ENCODE measurements around the gene KLHDC7A.

- PRO-cap: no peak
- RAMPAGE, long total RNA: no peak
These were observed 5.1 kb downstream of the RCC2 start for GRCh38 chr1:17433946-17435244.

GRCh38 chr1:17519797-17520570 lies 19.5 kb upstream of the ARHGEF10L start:
- PRO-cap: no peak
- RAMPAGE, long total RNA: no peak

DNA sequence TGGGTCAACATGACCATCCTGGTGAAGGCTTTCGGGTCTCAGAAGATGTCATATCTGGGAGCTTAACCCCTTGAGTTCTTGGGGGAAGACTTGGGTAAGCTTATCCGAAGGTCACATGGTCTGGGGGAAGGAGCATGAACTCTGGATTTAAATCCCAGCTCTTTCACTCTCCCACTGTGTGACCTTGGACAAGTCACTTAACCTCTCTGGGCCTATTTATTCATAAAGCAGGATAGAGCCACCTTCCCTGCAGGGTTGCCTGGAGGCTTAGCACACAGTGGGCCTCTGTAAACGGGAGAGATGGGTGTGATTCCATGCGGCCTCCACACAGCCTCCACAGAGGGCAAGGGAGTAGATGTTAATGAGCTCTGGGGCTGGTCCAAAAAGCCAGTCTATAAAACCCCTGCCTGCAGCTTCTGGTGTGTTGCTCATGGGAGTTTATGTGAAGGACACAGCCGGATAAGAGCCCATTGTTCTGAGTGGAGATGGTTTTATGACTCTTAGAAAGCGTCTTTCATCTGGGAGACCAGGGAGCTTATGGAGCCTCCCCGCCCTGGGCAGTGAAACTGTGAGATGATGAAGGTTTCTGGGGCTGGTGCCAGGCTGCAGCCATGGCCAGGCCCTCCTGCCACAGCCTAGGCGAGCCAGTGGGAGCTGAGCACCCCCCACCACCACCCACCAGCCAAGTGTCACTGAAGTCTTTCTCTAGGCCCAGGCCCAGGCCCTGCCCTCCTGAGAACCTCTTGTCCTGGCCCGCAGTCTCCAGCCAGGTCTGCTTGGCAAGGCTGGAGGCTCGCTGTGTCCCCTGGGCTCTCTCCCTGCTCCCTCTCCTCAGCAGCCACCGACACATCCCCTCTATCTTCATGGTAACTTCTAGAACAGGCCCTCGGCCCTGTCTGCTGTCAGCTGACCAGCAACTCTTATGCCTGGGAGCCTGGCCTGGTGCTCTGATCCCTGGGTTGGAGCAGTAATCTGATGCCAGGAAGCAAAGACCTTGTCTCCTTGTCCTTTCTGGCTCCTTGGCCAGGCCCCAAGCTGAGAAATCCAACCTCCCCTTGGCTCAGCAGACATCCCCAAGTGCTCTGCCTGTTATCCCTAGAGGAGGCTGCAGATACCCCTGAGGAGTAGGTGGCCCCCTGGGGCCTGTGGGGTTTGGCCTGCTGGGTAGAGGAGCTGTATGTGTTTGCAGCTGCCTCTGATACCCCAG lies 7.8 kb upstream of the ARHGEF10L start:
- PRO-cap: no peak
- RAMPAGE, long total RNA: no peak

GRCh38 chr1:17568973-17569444 lies 29.5 kb downstream of the ARHGEF10L start:
- PRO-cap: no peak
- RAMPAGE, long total RNA: no peak

DNA sequence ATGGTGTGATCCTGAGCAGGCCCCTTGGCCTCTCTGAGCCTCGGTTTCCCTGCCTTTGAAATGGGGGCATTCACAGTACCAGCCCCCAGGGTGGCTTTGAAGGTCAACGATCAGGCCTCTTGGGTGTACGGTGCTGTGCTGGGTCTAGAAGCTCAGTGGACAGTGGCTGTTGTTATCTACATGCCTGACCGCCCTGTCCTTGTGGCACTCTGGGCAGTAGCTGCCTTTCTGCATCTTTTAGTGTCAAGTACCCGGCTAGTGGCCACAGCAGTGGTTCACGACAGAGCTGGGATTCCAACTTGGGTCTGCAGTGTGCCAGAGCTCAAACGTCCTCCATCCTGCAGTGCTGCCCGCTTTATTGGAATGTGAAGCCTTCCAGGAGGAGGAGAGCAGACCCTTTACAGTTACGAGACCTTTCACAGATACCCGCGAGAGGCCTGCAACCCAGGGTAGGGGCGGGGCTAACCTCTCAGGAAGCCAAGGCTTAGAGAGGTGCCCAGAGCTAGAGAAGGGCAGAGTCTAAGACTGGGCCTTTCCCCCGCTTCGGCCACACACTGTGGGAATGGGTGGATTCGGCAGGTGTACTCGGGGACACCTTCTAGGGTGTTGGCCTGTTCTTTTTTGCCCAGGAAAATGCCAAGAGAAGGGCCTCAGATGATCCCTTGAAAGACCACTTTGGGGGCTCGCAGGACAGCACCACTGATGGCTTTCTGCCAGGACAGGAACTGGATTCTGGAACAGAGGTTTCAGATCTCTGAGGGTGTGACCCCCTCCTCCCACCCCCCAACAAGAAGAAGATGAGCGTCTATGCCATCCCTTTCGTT lies 74.5 kb downstream of the ARHGEF10L start:
- PRO-cap: no peak
- RAMPAGE, long total RNA: no peak

GRCh38 chr1:17618146-17619240 lies 79.0 kb downstream of the ARHGEF10L start:
- PRO-cap: no peak
- RAMPAGE, long total RNA: no peak

DNA sequence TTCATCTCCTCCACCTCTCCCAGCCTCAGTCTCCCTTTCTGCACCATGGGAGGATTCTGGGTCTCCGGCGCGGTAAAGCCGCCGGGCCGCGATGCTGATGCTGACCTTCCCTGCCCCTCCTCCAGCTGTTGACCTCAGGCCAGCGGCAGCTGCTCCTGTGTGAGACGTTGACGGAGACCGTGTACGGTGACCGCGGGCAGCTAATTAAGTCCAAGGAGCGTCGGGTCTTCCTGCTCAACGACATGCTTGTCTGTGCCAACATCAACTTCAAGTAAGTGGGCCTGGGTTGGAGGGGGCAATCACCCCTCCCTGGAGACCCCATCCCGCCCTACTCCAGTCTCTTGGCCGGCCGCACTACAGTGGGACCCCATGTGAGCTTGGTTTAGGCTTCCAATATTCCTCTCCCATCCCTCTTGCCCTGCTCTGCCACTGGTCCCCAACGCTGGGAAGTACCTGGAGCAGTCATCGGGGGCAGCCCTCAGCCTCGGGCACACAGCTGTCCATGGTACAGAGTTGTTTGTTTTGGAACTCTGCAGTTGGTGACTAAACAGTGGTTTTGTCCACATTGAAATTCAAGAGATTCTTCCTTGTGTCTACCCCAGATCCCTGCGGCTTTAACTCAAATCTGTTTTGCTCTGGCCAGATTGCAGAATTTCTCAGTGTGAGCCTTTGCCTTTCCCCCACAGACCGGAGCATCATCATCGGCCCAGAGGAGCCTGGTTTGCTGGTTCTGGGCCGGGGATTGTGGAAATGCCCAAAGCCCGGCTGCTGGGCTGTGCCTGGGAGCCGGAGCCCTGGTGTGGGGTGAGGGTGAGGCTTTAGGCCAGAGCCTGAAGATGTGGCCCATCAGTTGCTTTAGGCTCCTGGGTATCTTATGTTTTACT lies 92.9 kb downstream of the ARHGEF10L start:
- PRO-cap: no peak
- RAMPAGE, long total RNA: no peak

- PRO-cap: no peak
- RAMPAGE, long total RNA: no peak
These were observed 91.0 kb upstream of the ACTL8 start for GRCh38 chr1:17663990-17664611.

- PRO-cap: no peak
- RAMPAGE, long total RNA: no peak
These were observed 72.8 kb upstream of the ACTL8 start for GRCh38 chr1:17682408-17682729.

DNA sequence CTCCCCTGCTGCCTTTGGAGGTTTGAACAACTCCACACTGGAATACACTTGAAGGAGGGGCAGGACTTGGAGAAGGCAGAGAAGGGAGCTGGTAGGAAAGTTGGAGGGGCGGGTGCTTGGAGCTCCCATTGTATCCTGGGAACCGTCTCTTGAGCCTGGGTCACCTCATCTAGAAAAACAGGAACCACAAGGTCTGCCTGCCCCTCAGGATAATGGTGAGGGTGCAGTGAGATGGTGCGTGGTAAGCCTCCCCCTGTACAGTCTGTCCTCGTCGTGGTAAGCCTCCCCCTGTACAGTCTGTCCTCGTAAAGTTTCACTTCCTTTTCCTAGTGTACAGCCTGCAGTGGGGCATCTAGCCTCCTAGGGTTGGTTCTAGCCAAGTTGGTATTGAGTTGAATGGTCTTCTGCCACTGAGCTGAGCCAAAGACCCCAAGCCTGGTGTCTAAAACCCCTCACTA lies 66.5 kb upstream of the IGSF21 start:
- PRO-cap: no peak
- RAMPAGE, long total RNA: no peak

DNA sequence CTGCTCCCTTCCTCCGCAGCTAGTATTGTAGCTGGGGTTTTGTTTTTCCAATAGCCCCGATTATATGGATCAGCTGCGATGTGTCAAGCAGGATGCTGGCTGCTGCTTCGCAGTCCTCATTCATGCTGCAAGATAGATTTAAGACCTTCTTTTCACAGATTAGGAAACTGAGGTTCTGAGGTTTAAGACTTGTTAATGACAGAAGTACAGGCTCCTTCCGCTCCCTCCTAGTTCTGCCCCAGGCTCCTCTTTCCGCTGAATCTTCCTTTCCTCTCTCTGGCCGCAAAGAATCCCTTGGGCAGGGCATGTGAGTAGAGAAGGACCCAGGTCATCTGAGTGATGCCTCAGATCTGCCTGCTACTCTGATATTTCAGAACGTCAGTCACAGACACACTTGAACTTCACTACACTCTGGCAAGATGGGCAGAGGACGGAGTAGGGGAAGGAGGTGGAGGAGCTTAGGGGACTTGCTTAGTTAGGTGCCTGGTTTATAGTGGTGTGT lies 4.0 kb downstream of the IGSF21 start:
- PRO-cap: no peak
- RAMPAGE, long total RNA: no peak

DNA sequence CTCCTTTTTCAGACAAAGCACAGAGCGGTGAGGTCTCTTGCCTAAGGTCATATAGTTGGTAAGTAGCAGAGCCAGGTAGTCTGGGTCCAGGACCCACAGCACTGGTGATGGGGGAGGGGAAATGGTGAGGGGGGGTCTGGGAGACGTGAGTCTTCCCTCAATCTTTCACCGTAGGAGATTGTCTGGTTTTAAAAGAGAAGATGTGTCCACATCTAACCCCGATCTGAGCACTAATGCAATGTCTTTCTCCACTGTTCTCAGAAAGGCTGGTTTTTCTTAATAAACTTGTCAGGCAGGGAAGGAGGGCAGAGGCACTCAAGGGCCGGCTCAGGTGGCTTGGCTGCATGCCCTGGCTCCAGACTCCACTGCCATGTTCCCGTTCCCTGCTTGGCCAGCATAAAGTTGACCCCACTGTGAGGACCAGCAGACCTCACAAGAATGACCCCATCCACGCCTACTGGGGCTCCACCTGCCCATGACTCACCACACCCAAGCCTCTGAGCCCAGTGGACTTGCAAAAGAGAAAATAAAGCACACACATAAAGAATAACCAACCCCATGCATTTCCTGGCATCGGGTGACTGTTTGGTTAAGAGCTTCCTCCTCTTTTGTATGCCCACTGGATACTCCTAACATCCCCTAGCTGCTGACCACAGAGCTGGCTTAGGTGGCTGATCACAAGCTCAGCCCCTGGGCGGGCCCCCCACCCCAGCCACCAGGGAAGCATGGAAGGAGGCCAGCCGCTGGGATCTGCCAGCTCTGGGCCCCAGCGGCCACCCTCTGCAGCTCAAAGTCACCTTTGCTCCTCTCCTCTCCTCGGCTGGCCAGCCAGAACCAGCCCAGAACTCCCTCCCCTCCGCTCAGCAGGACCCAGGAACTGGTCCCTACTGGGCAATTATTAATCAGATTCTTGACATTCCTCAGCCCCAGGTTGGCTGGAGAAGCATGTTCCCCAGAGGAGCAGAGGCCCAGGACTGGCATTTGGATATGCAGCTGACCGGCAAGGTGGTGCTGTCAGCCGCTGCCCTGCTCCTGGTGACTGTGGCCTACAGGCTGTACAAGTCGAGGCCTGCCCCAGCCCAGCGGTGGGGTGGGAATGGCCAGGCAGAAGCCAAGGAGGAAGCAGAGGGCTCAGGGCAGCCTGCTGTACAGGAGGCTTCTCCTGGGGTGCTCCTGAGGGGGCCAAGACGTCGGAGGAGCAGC lies at the start of gene KLHDC7A:
Gene KLHDC7A, plus strand, starts transcription at position 894 of the 1,203 bp plus-strand sequence.
- PRO-cap: no peak
- RAMPAGE, long total RNA: no peak

DNA sequence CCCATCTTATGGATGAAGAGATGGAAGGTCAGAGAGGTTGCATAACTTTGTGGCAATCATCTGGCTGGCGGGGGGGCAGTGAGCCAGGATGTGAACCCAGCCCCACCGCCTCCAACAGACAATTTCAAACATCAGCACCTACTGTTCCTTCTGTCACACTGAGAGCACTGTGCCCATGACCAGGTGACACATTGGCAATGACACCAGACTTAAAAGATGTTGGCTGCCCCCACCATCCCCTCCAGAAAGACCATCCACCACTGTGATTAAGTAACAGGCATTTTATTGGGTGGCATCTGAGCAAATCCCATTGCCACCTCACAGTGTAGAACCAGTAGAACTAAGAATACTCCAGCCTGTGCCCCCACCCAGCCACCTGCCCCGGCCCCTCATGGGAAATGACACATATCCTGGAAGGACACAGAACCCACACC lies 11.7 kb upstream of the TAS1R2 start:
- PRO-cap: no peak
- RAMPAGE, long total RNA: no peak

DNA sequence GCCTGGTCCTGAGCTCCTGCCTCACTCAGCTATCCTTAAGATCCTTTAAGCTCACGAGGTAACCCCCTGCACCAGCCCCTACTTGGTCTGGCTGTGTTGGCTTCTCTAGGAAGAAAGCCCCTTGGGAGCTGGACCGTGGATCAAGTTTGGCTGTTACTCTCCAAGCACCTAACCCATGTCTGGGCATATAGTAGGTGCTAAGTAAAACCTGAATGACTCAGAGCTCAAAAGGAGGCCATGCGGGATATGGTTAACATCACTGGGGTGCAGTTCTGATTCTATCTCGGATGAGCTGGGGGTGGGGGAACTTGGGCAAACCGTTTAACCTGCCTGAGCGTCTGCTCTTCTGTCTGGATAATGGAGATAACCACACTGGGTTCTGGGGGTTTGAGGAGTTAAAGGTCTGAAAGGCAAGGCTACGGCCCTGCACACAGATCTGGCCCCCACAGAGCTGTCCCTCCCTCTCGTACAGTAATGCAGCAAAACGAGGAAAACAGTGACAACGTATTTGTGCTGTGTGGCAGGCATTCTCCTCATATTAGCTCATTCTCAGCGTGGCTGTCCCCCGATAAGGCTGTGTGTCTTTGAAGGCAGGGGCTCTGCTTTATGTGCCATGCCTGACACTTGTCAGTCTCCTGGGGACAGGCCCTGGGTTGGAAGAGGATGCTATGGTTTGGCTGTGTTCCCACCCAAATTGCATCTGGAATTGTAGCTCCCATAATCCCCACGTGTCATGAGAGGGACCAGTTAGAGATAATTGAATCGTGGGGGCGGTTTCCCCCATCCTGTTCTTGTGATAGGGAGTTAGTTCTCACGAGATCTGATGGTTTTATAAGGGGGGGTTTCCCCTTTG lies 6.6 kb upstream of the ALDH4A1 start:
- PRO-cap: no peak
- RAMPAGE, long total RNA: no peak

DNA sequence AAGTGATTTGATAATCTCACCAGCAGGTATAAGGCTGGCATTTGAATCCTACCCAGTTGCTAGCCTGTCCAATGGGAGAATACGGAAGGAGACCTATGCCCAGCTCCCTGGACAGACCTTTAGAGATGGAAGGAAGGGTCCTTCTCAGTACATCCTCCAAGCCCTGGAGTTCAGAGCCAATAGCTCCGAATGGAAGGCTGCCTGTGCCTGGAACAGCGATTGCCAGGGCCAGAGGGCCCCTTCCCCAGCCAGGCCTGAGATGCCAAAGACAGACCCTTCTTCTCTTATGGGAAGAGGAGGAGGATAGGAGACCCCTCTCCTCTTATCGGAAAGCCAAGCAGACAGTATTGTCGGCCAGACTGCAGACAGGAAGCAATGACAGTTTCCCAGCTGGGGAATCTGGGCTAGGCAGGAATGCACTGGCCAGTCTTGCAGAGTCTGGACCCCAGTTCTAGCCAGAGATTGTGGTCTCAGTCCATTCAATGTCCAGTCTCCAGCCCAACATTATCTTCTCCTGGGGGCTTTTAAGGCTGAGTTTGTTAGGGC lies 2.0 kb downstream of the IFFO2 start:
- PRO-cap: no peak
- RAMPAGE, long total RNA: no peak

DNA sequence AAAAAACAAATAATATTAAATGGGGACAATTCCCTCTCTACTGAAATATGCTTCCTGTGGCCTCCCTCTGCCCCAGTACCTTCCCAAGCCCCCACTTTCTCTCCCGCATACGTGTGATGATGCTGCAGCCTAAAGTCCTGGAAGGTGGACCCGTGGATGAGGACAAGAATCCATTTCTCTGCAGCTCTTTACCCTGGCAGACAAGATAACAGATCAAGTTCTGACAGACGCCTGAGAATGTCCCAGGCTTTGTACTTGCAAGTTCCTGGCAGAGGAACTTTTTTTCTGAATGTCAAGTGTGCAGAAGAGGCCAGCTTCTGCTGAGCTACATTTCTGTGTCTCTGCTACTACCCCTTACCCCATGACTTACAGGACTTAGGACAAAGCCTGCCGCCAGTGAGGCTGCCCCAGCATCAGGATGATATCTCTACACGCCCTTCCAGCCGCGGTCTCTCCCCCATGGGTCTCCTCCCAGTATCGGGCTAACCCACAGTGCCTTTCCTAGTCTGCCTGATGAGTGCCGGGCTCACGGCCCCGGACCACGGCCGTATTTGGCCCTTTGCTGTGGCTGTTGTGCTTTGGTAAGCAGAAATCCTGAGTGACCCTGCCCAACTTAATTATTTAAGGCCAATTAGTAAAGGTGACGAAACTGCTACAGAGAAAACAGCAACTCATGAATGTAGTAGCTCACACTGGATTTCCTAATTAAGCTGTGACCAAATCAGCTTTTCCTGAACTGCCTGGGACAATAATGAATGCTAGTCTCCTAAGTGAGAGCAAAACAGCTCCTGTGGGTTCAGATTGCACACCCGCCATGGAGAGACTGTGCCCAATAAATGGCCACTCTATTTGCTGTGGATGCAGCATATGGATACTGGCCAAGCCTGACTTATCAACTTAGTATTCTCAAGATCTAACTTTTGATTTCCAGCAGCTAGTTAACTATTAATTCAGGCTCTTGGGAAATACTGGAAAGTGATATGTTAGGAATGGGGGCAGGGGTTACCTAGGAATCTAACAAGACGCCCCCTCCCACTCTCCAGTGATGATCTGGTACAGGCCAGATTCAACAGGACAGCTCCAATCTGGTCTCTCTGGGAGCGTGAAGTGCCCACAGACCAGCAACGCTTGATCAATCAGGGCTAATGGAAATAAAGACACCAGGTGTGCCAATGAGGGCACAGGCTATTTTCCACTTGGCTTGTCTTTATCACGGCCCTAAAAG lies 123.2 kb upstream of the IFFO2 start:
- PRO-cap: no peak
- RAMPAGE, long total RNA: no peak

GRCh38 chr1:19098979-19099193 lies 111.2 kb downstream of the UBR4 start:
- PRO-cap: no peak
- RAMPAGE, long total RNA: no peak

DNA sequence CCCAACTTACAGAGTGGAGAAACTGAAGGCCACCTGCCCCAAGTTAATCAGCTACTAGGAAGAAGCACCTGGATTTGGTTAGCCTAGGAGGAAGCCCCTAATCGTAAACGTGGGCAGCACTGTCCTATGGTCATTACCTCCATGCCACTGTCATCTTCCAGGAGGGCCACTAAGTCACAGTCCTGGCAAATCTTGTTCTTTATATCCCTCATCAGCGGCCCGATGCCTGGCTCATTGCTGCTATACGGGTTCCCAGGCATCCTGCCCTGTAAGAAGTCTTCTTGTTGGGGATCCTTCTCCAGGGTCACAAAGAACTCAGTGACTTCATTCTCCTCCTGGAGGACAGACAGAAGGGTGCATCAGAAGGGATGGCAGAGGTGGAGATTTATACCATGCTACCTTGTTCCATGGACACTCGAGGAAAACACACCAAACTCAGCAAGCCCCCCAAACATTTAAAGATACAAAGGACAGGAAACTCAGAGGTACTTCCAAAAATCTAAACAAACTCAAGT lies 109.8 kb downstream of the UBR4 start:
- PRO-cap: no peak
- RAMPAGE, long total RNA: no peak

DNA sequence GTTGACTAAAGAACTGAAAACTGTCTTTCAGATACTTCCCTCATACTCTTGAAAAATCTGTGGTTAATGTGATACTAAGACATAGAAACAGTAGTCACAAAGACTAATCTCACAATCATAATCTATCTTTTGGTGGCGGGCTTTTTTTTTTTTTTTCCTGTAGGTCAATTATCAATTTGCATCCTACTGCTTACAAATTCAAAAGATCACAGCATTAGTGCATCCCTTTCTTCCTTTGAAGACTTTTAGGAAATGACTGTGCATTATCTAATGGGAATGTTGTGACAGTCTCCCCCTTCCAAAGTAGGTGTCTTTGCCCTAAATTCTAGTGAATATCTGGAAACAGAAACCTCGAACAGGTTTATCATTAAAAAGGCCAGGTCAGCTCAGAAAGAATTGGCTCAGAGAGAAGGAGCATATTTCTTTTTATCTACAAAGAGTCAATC lies 4.5 kb downstream of the UBR4 start:
- PRO-cap: no peak
- RAMPAGE, long total RNA: no peak

DNA sequence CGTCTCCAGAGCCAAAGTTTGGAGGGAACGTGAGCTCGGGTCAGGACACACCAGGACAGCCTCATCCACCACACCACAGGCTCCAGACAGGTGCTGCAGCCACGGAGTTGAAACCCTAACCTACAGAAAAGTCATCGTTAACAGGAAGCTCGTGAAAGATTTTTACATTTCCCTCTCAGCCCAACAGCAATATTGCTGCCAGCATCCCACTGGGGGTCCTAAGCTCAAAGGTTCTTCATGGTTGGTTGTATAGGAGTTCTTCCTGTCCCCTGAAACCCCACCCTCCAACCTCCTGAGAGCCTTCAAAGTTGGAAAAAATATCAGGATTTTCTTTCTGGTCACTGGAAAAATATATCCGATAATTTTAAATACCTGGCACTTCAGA lies 11.0 kb downstream of the EMC1 start:
- PRO-cap: no peak
- RAMPAGE, long total RNA: no peak